IMR-90 (cell line): ENCODE measurements around the gene CREB1.

- RRBS: no CpG with 5 or more reads among the region's 2 CpGs
CAGE:
- cytosol, long polyA plus RNA: no peak
- long polyA plus RNA: no peak
- nucleus, long polyA plus RNA: no peak
These were observed 90.3 kb downstream of the ICOS start for GRCh38 chr2:204026946-204027219.

GRCh38 chr2:204114111-204114735 lies 177.7 kb downstream of the ICOS start:
- RRBS: no CpG with 5 or more reads among the region's 5 CpGs
CAGE:
- cytosol, long polyA plus RNA: no peak
- long polyA plus RNA: no peak
- nucleus, long polyA plus RNA: no peak

DNA sequence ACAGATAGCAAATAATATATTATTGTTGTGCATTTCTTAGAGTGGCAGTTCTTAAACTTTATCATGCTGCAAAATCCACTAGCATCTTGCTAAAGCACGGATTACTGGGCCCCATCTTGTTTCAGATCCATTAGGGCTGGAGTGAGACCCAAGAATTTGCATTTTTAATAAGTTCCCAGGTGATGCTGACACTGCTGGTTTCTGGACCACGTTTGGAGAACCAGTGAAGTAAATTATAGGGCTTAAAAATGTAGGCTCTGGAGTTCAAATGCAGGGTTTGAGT lies 46.5 kb upstream of the PARD3B start:
- RRBS: no CpG with 5 or more reads among the region's 2 CpGs
CAGE:
- cytosol, long polyA plus RNA: no peak
- long polyA plus RNA: no peak
- nucleus, long polyA plus RNA: no peak

DNA sequence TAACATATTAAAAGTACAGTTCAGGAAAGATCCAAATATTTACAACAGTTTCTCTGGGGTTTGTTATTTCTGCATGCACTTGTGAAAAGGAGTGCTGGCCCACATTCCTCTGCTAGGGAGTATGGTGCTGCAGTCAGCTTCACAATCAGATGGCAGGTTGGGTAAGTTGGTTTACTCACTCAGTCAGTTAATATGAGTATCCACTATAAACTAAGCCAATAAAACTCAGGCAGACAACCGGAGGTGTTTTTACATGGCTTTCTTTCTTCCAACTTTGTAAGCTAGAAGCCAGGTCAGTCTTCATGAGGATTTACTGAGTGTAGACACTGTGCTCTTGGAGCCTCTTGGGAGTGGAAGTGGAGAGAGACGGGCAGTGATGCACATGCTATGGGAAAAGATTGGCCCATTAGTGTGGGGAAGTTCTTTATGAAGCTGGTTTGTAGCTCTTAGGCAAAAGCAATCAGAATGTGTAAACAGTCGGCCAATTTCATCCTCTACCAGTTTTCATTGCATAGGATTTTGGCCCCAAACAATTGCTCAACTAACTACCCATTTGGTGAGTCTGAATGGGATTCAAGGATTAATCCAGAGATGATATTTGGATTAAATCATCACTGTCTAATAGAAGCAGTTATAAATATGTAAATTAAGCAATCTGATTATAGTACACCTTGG lies 545.3 kb downstream of the PARD3B start:
- RRBS: no CpG with 5 or more reads among the region's 3 CpGs
CAGE:
- cytosol, long polyA plus RNA: no peak
- long polyA plus RNA: no peak
- nucleus, long polyA plus RNA: no peak

GRCh38 chr2:205568297-205568803 lies 114.0 kb upstream of the NRP2 start:
- RRBS: no CpG with 5 or more reads among the region's 5 CpGs
CAGE:
- cytosol, long polyA plus RNA: no peak
- long polyA plus RNA: no peak
- nucleus, long polyA plus RNA: no peak

GRCh38 chr2:205714649-205715062 lies 32.4 kb downstream of the NRP2 start:
- RRBS: no CpG with 5 or more reads among the region's 4 CpGs
CAGE:
- cytosol, long polyA plus RNA: no peak
- long polyA plus RNA: no peak
- nucleus, long polyA plus RNA: no peak

DNA sequence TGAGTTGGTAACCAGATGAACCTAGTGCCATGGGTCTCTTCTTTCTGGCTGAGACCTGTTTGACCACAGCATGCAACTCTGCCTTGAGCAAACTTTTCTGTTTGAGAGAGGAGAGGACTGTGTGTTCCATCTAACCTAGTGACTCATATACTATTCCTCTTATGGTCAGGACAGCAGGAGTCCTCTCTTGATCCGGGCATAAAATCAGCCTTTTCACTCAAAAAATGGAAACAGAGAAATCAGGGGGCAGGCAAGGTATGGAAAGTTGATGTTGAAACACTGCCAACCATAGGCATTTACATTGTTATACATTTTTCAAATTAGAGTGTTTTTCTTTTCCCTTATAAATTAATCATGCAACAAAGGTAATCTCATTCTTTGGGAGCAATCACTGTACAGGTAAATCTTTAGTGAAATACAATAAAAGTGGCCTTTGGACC lies 86.6 kb downstream of the NRP2 start:
- RRBS: no CpG with 5 or more reads among the region's 1 CpG
CAGE:
- cytosol, long polyA plus RNA: no peak
- long polyA plus RNA: no peak
- nucleus, long polyA plus RNA: no peak

DNA sequence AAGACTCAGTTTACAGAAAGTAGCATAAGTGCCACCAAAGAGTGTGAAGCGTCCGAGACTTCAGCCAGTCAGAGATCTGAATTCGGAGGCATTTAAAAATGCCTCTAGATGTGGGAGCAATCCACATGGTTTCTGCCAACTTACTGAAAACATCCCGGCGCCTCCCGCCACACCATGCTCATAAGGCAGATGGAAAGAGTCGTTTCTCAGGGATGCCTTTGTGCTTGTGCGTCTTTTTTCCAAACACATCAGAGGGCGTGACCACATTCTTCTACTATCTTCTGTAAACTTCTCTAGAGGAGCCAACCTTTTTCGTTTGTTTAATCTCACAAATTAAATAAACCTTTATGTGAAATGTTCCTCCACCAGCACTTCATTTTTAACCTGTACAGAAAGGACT lies 88.8 kb downstream of the NRP2 start:
- RRBS: no CpG with 5 or more reads among the region's 10 CpGs
CAGE:
- cytosol, long polyA plus RNA: no peak
- long polyA plus RNA: no peak
- nucleus, long polyA plus RNA: no peak

DNA sequence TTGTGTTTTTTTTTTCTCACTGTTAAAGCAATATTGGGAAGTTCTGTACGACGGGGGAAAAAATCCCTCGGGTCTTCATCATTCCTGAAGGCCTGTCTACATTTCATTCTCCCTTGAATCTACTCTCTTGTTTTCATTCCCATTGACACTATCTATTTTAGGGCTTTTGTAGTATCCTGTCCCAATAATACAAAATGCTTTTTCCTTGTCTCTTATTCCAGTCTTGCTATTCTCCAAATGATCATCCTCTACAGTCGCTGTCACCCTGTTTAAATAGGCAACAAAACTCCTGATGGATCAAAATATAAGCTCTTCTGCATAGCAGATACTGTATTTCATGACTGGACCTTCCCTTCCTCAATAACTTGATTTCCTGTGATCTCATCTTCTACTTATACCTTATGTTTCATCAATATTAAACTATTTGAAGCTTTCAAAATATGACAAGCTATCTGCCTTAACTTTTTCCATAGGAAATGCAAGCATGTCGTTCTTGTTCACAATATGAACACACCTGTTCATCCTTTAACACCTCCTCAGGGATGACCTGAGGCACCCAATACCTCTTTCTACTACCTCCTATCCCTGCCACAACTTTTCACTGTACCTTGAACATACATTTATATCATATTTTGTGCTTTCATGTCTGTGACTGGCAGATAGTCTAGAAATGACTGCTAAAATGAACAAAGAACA lies 8.2 kb downstream of the NDUFS1 start:
- RRBS: no CpG with 5 or more reads among the region's 5 CpGs
CAGE:
- cytosol, long polyA plus RNA: no peak
- long polyA plus RNA: no peak
- nucleus, long polyA plus RNA: no peak

DNA sequence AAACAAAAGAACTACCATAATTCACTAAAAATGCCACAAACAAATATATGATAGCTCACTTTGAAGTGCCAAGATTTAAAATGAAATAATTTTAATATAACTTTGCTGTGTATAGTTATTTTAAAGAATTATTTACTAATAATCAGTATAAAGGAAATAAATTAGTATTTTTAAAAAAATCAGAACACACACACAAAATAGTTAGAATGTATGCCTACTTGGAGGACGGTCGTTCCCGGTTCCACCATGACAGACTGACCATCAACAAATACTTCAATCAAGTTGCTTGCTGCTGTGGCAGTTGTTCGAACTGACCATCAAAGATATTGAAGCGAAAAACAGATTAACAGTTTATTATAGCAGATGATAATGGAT lies 7.1 kb downstream of the NDUFS1 start:
- RRBS: no CpG with 5 or more reads among the region's 5 CpGs
CAGE:
- cytosol, long polyA plus RNA: no peak
- long polyA plus RNA: no peak
- nucleus, long polyA plus RNA: no peak

GRCh38 chr2:206764659-206765026 lies 485 bp downstream of the MDH1B start:
- RRBS: no CpG with 5 or more reads among the region's 5 CpGs
CAGE:
- cytosol, long polyA plus RNA: no peak
- long polyA plus RNA: no peak
- nucleus, long polyA plus RNA: no peak

DNA sequence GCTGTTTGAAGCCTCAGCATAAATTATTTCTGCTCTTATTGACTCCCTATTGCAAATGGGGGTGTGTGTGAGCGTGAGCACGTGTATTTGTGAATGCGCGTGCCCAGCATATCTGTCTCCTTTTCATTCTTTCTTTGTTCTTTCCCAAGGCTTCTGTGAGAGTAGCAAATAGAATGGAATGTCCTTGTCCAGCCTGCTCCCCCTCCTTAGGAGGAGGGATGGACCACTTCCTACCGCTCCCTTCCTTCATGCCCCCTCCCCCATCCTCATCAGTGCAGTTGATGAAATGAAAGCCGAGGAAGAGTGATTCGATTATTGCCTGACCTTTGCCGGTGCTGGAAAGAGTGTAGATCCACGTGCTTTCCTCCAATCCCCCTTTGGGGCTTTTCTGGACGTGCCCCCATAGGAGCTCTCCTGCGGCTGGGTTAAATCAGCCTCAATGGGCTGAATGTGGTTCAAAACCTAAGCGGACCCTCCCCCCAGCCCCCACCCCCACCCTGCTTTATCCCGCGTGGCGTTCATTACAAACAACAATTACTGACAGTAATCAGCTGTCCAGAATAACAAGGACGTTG lies 102.0 kb downstream of the CPO start:
- RRBS: no CpG with 5 or more reads among the region's 16 CpGs
CAGE:
- cytosol, long polyA plus RNA: no peak
- long polyA plus RNA: no peak
- nucleus, long polyA plus RNA: no peak

- RRBS: no CpG with 5 or more reads among the region's 13 CpGs
CAGE:
- cytosol, long polyA plus RNA: no peak
- long polyA plus RNA: no peak
- nucleus, long polyA plus RNA: no peak
These were observed 59.1 kb downstream of the KLF7 start for GRCh38 chr2:207106328-207107389.

- RRBS: no CpG with 5 or more reads among the region's 41 CpGs
CAGE:
- cytosol, long polyA plus RNA: no peak
- long polyA plus RNA: no peak
- nucleus, long polyA plus RNA: no peak
These were observed 42.1 kb downstream of the KLF7 start for GRCh38 chr2:207123130-207124478.

DNA sequence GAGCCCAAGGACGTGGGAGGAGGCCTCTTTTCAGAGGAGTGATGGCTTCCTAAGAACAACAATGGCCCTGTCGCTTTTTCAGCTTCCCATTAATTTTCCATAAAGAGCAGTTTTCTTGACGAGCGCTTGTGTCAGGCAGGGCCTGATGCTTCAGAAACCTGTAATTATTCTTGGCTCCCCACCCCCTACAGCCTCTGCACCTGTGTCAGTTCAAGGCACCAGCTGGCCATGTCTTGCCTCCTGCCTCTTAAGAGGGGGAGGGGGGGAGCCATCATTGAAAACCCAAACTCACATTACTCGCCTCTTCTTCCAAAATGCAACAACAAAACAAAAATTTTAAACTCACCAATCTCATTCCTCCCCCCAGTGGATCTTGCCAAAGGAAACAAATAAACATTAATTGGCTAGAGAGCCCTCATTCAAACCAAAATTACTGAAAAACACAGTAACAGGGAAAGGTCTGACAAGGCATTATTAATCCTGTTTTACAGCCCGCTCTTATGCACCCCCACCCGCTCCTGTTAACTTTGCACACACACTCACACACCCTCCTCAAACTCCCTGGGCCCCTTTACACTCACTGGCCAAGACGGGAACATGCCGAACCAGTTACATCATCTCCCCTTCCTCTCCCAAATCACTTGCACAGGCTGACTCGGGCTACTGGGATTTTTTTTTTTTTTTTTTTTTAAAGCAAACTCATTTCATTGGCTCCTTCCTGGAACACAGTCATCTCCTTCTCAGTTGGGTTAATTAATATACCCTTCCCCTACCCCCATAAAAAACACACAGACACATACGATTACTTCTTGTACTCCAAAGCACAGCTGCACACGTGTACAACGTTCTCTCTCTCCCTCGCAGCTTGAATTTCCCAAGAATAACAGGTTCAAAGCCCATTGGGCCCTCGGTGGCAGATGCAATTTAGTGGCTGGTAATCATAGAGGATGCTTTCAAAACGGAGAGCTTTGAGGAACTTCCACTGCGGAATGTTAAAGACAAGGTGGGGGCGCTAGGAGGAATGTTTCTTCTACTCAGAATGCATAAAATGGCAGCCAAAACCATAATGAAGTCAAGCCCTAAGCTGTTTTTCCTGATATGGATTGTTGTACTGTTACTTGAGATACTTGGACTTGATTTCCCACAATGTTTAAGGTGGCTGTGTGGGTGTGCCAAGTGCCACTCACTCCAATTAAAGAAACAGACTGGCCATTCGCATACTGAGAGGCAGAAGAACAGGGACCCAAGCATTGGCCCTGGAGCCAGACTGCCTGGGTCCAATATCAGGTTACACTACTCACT lies 31.8 kb downstream of the KLF7 start:
- RRBS: no CpG with 5 or more reads among the region's 19 CpGs
CAGE:
- cytosol, long polyA plus RNA: no peak
- long polyA plus RNA: no peak
- nucleus, long polyA plus RNA: no peak

DNA sequence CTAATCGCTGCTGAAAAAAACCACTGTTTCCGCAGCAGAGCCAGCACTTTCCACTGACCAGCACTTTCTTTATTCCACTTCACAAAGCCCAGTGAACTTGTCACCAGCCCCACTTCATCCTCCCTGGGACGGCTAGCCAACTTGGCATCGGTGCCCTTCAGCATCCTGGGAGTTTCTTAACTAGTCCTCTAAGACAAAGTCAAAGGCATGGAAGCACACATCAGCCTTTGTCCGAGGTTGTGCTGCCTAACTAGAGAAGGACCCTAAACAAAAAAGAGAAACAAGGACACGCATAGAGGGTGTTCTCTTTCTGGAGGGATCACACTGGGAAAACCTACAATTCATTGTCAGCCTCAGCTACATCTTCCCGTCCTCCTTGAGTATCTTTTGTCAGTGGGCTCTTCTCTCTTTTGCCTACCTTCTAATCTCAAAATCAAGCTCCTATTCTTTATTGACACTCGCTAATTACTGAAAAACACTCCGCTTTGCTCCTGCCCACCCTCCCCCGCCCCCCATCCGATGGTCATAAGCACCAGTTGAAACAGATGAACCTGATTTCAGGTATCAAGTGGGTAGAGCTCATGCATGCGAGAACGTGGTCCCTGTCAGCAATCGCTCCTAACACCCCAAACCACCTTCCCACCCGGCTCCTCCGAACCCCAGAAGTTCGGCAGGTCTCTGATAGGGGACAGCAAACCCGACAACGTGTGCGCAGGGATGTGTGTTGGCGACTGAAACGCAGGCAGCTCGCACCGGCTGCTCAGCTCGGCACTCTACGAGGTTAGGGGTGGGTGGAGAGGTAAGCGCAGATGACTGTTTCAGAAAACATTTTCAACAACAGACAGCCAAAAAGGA lies 1.0 kb downstream of the KLF7 start:
- RRBS: 0% methylated on average over 7 of the region's 27 CpGs
CAGE:
- cytosol, long polyA plus RNA: no peak
- long polyA plus RNA: no peak
- nucleus, long polyA plus RNA: no peak

DNA sequence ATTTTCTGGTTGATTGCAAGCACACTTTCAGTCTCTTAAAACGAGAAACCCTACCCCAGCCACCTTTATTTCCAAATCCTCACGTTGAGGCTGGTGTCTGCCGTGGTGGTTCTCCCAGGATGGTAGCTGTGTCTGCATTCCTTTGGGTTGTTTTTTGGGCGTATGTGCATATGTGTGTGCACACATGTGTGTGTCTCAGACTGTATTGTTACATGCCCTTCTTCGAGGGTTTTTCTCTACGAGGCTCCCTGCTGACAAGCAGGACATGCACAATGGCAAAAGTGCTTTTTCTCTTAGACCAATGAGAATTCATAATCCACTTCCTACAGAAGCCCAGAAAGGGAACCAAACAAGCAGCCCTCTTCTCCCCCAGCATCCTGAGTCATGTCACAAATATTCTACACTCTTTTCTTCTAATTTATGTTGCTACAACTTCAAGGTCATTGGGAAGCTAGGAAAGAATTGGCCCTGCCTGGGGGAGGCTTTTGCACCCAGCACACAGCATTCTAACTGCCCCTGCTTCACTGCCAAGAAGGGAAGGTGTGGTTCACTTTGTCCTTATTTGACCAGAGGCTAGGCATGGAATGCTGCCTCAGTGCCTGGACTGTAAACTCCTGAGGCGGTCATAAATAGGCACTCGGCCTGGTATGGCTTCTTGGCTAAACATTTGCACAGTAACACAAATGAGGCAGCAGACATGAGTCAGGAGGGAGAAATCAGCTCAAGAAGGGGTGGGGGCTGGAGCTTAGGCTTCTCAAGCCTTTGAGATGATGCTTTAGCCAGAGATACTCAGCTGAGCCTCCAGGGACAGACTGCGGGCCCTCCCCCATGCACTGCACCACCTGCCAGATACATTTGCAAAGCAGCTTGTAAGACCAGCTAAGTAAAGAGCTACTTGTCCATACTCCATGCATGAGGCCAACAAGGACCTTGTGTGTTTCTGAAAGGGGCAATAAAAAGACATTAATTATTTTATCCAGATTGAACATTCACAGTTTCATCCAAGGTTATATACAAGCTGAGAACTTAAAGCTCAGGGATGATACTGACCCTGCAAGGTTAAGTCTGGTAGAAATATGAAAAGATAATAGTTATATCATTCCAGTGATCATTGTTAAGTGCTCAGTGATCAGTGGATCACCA lies 92.7 kb upstream of the KLF7 start:
- RRBS: no CpG with 5 or more reads among the region's 9 CpGs
CAGE:
- cytosol, long polyA plus RNA: no peak
- long polyA plus RNA: no peak
- nucleus, long polyA plus RNA: no peak

GRCh38 chr2:207337804-207338611 lies 172.3 kb upstream of the KLF7 start:
- RRBS: no CpG with 5 or more reads among the region's 7 CpGs
CAGE:
- cytosol, long polyA plus RNA: no peak
- long polyA plus RNA: no peak
- nucleus, long polyA plus RNA: no peak

DNA sequence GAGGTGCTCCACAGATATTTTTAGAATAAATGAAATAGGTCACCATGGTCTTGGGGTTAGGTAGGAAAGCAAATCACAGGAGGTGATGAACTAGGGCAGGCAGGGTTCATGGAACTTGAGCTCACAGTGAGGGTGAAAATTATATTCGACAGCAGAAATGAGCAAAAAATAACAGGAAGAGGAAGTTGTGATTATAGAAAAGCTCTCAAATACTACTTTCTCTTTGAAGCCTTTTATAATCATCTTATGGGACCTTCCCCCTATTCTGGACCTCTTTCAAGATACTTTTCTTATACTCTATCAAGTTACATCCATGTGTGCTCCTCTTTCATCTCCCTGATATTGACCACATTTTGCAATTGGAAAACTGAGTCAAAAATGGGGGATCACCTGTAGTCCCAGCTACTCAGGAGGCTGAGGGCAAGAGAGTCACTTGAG lies 4.4 kb upstream of the CREB1 start:
- RRBS: no CpG with 5 or more reads among the region's 1 CpG
CAGE:
- cytosol, long polyA plus RNA: no peak
- long polyA plus RNA: no peak
- nucleus, long polyA plus RNA: no peak

- RRBS: under 1% methylated on average over 26 of the region's 92 CpGs
CAGE:
- cytosol, long polyA plus RNA: start-site peak on the plus strand at chr2:207529984-207530105, 312 and 345 reads in 2 replicates
- long polyA plus RNA: no peak
- nucleus, long polyA plus RNA: start-site peak on the plus strand at chr2:207529984-207530105, 411 and 342 reads in 2 replicates
These were observed at the start of gene CREB1 for GRCh38 chr2:207529863-207530547. Gene CREB1, plus strand, starts transcription at chr2:207529962.